Esophagus squamous epithelium (tissue), 4 donors: ENCODE results near the genes CCDC60 and TMEM233.

DNA sequence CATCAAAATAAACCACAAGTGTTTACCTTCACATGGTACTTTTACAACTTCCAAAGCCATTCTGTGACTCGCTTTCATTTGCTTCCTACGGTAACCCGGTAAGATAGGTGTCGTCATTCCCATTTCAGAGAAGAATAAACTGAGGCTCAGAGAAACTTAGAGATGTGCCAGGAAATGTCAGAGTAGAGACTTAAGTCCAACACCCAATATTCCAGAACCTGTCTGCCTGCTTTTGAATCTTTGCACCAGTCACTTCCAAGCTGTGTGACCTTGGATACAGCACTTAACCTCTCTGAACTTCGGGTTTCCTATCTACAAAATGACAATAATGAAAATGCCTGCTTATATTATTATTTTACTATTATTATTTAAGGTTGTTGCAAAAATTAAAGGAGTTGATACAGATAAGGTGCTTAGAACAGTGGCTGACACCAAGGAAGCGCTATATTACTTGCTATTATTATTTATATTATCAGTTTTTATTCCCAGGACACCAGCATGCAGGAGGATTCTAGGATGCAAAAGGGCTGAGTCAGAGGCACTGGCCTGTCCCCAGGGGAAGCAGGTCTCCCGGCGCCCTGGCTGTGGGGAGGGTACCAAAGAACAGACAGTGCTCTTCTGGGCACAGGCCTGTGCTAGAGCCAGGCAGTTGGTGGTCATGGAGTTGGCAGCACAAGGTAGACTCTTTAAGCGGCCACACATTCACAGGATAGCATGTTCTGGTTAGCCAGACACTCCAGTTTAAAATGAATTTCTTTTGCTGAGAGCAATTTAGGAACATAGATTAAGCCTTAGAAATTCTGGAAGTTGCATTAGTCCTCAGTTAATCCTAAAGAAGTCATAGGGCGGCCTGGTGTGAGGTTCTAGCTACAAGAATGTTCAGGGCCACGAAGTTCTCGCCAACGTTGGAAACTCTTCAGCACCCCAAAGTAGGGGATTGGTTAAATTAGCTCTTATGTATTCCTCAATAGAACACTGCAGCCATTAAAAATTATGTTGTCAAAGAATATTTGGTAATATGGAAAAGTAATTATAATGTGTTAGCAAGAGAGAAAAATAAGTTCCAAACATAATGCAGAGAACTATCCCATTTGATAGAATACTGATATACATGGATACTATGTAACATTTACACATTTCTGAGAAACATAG lies 5.5 kb downstream of the HSPB8 start:
- PRO-cap, result unidirectional peak, plus-strand start at position 625 of the sequence; unidirectional peak, plus-strand start at position 644 of the sequence; unidirectional peak, plus-strand start at position 648 of the sequence
- RAMPAGE, long total RNA, 4 experiments, result no peak in any of the 4 experiments

- PRO-cap, result no peak
- RAMPAGE, long total RNA, 4 experiments, result no peak in any of the 4 experiments
These were observed 51.2 kb downstream of the HSPB8 start for GRCh38 chr12:119229975-119230260.

DNA sequence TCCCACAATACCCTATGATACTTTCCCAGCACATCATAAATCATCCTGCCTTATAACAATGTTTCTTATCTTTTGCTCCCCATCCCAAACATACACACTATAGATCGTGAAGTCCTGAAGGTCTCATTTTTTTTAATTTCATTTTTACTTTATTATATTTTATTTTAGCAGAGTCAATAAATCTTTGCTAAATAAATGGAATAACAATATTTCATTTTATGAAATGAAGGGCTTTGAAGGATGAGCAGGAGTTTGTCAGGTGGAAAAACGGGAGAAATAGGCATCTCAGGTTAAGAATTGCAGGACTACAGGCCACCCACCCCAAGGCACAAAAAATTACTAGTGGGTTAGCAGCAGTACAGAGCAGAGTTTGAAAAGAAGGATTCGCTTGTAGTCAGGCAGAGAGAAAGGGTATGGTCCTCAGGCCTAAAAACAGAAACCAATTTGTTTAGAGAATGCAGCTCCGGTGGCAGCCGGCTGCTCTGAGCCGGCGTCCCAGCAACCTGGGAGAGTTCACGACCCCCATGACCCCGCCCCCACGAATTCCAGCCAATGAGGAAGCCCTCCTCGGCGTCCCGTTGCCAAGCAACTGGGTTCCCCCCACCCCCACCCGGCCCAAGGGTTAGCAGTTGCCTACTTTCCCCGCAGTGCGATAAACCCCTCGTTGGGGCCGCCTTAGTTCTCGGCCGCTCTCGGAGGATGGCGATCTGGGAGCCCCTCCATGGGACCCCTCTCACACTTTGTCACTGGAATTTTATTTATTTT lies at the start of gene CCDC60:
Gene CCDC60, plus strand, starts transcription at position 645 of the 765 bp plus-strand sequence.
- PRO-cap, result no peak
- RAMPAGE, long total RNA, 4 experiments, result no peak in any of the 4 experiments

GRCh38 chr12:119365534-119366111 lies 31.1 kb downstream of the CCDC60 start:
- PRO-cap, result no peak
- RAMPAGE, long total RNA, 4 experiments, result no peak in any of the 4 experiments

DNA sequence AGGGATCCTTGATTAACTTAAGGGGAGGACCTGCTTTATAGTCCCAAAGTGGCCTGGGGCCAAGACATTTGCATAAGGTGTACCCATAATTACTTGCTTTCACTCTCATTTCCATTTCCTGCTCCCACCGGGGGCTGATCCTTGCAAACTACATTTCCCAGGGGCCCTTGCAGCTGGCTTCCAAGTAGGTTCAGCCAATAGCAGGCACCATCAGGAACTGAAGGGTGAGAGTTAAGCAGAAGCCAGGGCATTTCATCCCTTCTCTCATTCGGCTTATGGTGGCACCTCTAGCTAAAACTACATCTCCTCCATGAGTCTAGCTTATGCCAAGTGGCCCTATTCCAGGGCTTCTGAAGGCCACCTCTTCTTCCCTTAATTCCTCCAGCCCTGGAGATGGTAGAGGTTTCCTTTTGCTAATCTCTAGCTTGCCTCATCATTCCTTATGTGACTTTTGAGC lies 88.8 kb downstream of the CCDC60 start:
- PRO-cap, result no peak
- RAMPAGE, long total RNA, 4 experiments, result no peak in any of the 4 experiments

- PRO-cap, result unidirectional peak, plus-strand start at chr12:119593774
- RAMPAGE, long total RNA, 4 experiments, result no peak in any of the 4 experiments
These were observed at the start of gene TMEM233 for GRCh38 chr12:119593302-119594060. Gene TMEM233, plus strand, starts transcription at chr12:119593774.

- PRO-cap, result unidirectional peak, minus-strand start at chr12:119594963
- RAMPAGE, long total RNA, 4 experiments, result no peak in any of the 4 experiments
These were observed 1.3 kb downstream of the TMEM233 start for GRCh38 chr12:119594740-119595400.

GRCh38 chr12:119988341-119988657 lies 737 bp upstream of the BICDL1 start:
- PRO-cap, result no peak
- RAMPAGE, long total RNA, 4 experiments, result no peak in any of the 4 experiments

DNA sequence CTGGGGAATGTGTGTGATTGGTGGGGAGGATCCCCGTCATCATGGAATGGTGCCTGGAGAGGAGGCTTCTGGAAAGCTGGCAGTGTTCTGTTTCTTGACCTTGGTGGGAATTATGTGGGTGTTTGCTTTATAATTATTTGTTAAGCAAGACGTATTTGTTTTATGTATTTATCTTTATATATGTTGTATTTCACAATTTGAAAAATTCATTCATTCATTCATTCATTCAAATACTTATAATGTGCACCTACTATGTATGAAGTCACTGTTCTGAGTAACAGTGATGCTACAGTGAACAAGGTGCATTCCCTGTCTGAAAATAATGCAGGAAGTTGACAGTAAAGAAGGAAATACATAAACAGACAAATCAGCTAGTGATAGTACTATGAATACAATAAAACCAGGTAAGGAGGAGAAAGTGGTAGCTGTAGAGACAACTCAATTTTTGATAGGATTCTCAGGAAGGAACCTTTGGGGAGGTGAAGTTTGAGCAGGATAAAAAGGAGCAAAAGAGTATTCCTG lies 17.2 kb downstream of the BICDL1 start:
- PRO-cap, result no peak
- RAMPAGE, long total RNA, 4 experiments, result no peak in any of the 4 experiments

DNA sequence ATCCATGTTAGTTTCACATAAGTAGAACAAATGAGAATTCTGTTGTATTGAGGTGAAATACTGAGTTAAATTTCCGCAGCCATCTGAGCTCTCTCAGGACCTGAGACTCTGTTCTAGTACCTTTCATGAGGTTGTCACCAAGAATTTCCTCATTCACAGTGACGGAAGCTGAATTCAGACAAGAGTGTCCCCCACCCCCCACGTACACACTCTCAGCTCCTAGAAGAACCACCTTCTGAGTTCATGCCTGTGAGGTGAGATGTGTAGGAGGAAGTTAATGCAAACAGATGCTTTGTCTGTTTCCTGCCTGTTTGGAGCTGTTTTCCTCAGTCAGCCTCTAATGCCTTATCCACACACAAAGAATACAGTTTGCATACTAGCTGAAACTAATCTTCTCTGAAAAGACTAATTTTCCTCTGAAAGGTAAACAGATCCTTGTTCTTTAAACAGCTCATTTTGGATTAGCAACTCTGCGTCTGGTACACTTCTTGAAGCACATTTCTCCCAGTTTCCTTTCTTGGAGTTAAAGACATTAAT lies 18.3 kb downstream of the BICDL1 start:
- PRO-cap, result no peak
- RAMPAGE, long total RNA, 4 experiments, result no peak in any of the 4 experiments

DNA sequence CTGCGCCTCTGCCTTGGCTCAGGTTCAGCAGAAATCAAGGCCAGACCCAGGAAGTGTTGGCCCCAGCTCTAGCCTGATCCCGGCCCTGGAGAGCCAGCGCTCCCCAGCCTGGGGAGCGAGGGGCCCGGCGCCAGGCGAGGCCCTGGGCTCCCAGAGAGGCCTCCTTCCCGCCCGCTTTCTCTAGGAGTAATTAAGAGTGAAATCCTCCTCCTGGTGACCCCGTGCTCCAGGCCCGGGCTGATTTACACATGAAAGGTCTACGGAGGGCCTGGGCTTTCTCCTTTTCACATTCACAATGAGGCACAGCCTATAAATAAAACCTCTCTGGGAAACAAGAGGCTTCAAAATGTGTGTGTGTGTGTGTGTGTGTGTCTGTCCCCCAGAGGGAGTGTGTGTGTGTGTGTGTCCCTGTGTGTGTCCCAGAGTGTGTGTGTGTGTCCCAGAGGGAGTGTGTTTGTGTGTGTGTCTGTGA lies 23.9 kb upstream of the COX6A1 start:
- PRO-cap, result no peak
- RAMPAGE, long total RNA, 4 experiments, result no peak in any of the 4 experiments

GRCh38 chr12:120649966-120650701 lies 9.7 kb downstream of the CABP1 start:
- PRO-cap, result unidirectional peak, plus-strand start at chr12:120650277; unidirectional peak, plus-strand start at chr12:120650503
- RAMPAGE, long total RNA, 4 experiments, result no peak in any of the 4 experiments

- PRO-cap, result no peak
- RAMPAGE, long total RNA, 4 experiments, result no peak in any of the 4 experiments
These were observed 13.6 kb downstream of the CABP1 start for GRCh38 chr12:120653932-120654505.

DNA sequence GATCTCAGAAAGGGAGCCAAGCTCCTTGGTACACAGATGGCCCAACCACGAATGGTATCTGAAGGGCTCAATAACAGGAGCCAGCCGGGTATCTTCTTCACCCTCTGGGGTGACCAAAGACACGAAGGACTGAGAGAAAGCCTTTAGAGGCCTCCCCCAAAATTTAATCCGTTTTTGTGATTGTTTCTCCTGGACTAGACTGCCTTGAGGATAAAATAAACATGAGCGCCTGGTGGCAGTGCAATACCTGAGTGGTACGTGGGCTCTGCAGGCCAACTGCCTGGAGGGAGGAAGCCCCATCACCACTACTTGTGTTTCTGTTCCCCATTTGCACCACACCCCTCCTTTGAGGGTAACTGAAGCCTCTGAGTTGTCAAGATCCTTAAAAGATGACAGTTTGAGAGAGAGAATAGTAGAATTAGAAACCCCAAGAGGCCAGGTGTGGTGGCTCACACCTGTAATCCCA lies 2.1 kb upstream of the MLEC start:
- PRO-cap, result no peak
- RAMPAGE, long total RNA, 4 experiments, result no peak in any of the 4 experiments

GRCh38 chr12:120764526-120765184 lies 39.0 kb downstream of the ACADS start:
- PRO-cap, result no peak
- RAMPAGE, long total RNA, 4 experiments, result start-site peak on the minus strand in 1 of 4 experiments, at chr12:120765008-120765013 at its widest, 42 reads per replicate

DNA sequence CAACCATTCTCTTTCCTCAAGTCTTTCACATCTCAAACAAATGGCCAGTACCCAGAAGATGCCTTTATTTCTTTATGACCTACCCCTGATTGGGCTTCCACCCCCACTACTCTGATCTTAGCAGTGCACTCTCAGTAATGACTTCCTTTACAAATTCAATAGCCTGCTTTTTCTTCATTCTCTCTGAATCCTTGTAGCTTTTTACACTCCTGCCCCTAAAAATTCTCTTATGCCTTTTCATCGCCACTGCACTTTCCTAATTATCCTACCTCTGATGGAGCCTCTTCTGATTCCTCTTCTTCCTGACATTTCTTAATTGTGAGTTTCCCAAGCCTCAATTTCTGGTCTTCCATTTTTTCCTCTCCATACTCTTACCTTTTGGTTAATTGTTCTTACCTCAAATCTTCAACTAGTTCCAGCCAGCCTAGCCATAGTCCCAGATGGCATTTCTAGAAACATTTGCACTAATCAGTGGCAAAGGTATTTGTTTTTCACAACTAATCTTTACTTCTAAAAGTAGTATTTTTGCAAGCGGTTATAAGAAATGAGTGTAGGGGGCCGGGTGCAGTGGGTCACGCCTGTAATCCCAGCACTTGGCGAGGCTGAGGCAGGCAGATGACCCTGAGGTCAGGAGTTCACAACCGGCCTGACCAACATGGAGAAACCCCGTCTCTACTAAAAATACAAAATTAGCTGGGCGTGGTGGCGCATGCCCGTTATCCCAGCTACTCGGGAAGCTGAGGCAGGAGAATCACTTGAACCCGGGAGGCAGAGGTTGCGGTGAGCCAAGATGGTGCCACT lies 10.5 kb downstream of the SPPL3 start:
- PRO-cap, result no peak
- RAMPAGE, long total RNA, 4 experiments, result no peak in any of the 4 experiments

- PRO-cap, result unidirectional peak, plus-strand start at chr12:120916654
- RAMPAGE, long total RNA, 4 experiments, result no peak in any of the 4 experiments
These were observed 12.3 kb upstream of the SPPL3 start for GRCh38 chr12:120916461-120916821.

DNA sequence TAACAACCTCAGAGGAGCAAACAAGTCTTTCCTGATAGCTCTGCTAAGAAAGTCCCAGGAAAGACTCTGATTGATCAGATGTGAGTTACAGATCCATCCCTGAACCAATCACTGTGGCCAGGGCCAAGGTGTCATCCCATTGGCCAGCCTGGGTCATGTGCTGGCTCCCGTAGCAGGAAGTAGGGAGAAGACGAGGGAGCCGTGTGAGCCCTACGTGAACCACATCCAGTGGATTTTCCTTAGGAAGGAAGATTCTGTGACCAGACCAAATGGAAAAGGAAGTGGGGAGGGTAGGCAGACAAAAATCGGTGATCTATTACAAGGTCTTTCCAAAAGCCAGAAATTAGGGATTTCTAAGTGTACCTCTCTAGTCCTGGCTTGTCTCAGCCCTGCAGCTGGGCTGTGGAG lies 5.7 kb downstream of the P2RX7 start:
- PRO-cap, result no peak
- RAMPAGE, long total RNA, 4 experiments, result no peak in any of the 4 experiments

DNA sequence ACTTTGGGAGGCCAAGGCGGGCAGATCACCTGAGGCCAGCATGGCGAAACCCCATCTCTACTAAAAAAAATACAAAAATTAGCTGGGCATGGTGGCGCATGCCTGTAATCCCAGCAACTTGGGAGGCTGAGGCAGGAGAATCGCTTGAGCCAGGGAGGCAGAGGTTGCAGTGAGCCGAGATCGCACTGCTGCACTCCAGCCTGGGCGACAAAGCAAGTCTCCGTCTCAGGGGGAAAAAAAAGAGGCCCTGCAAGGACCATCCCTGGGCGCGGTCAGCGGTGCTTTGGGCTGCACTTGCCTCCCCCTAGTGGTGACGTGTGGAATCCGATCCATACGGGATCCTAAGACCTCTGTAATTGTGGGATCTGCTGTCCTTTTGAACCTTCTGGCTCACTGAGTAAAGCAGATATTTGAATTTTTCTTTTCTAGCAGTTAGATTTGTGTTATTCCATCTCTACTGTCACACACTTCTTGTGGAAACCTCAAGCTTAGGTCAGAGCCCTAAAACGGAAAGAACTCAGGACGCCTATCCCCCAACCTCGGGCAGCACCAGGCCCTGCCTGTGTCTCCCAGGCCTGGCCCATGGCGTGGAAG lies 20.3 kb downstream of the P2RX4 start:
- PRO-cap, result no peak
- RAMPAGE, long total RNA, 4 experiments, result no peak in any of the 4 experiments

GRCh38 chr12:121284608-121285319 lies 11.7 kb downstream of the CAMKK2 start:
- PRO-cap, result no peak
- RAMPAGE, long total RNA, 4 experiments, result no peak in any of the 4 experiments